Mesenchymal stem cell of Wharton's jelly (primary cell): ENCODE measurements around the gene GPR85.

DNA sequence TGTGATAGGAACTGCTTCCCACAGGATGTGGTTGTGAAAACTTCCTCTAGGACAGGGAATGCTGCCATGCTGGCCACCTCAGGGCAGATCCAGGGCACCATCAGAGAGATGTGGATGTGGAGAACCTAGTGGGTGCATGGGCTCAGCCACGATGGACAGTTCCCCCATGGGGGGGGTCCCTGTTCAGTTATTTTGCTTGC, 36.3 kb downstream of the LAMB4 start:
- CAGE, long polyA plus RNA, result no peak

DNA sequence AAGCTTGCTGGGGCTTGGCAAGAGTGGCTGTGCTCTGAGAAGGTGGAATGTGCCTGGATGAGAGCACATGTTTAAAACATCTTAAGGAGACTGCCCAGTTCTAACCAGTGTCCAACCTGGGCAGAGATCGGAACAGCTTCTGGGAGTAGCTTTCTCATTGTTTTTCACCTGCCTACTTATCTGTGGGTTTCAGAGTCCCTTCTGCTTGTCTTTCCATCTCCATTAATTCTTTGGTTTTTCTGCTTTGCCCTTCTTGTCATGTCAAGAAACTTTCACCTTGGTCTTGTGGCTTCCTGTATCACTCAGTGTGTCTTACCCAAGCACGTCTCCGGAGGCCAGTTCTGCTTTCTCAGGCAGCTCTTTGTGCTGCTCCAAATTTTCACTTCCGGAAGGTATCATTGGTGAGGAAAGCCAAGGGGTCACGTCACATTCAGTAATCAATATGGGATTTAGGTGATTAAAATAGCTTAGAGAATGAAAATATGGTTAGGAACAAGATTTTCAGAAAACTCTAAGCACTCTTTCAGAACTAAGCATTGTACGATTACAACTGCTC, 5.4 kb upstream of the LAMB4 start:
- CAGE, long polyA plus RNA, result no peak

GRCh38 chr7:108480291-108480768, 24.1 kb upstream of the NRCAM start:
- CAGE, long polyA plus RNA, result no peak

- CAGE, long polyA plus RNA, result no peak
Observed at GRCh38 chr7:110900438-110901024, 190.4 kb upstream of the LRRN3 start.

GRCh38 chr7:111226160-111226560, 135.2 kb downstream of the LRRN3 start:
- CAGE, long polyA plus RNA, result no peak

GRCh38 chr7:111231364-111231995, 140.6 kb downstream of the LRRN3 start:
- CAGE, long polyA plus RNA, result no peak

DNA sequence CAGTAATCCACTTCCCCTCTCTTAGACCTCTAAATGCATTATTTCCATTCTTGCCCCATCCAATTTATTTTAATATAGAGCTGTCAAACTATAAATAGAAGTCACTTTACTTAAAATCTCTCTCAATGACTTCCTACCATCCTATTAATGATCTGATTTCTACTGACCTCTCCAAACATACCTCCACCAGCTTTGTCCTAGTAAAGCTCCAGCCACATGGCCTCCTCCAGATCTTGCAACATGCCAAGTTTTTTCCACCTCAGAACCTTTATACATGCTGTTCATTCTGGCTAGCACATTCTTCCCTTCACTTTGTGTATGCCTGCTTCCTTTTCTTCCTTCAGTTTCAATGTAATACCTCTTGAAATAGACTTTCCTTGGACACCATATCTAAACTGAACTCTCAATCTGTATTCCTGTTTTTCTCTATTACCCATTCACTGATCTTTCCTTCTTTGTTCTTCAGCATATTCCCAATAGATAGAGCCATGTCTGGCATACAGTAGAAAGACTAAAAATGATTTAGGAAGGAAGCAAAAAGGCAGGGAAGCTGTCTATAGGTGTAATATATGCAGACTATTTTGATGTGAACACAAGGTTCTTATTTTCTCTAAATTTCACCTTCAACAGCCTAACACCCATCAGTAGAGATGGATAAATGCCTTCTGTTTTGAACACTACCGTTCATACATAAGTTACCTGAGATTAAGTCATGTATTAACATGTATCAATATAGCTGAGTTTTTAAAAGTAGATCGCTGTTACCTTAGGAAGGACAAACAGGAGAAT, 218.1 kb downstream of the IMMP2L start:
- CAGE, long polyA plus RNA, result no peak

- CAGE, long polyA plus RNA, result no peak
Observed at GRCh38 chr7:111392422-111393104, 169.7 kb downstream of the IMMP2L start.

DNA sequence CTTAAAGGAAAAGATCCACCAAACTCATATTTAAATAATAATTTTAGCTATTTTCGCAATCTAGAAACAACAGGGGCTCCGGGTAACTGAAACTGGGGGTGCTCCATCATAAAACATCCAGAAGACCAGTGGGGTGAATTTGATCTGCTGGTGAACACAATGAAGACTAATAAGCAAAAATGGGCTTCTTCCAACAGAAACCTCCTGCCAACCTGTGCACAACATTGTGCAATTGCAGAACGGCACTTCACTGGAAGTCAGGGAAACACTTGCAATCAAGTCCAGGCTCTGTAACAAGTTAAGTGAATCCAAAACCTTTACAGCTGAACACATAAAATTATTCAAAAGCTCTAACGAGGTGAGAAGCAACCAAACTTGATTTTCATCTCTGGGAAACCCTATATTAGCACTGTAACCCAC, 22.1 kb downstream of the IMMP2L start:
- CAGE, long polyA plus RNA, result no peak

DNA sequence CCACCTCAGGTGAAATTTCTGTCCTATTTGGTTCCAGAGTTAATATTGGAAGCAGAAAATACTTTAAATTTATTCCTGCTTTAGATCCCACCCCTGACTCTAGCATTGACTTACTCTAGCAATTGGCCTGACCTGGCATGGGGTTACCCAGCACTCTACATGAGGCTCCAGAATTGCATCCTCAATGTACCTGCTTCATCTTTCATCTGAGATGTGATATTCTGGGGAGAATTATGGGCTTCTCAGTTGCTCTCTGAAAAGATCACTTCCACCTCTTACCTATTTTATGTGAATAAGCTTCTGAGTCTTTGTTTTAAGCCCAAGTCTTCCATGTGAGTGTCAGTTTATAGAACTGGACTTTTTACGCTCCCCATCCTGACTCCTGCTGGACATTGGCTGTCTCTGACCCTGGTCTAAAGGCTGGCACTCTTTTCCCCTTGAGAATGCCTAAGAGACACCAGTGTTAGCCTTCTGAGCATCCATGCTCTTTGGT, 148.4 kb upstream of the IMMP2L start:
- CAGE, long polyA plus RNA, result no peak

DNA sequence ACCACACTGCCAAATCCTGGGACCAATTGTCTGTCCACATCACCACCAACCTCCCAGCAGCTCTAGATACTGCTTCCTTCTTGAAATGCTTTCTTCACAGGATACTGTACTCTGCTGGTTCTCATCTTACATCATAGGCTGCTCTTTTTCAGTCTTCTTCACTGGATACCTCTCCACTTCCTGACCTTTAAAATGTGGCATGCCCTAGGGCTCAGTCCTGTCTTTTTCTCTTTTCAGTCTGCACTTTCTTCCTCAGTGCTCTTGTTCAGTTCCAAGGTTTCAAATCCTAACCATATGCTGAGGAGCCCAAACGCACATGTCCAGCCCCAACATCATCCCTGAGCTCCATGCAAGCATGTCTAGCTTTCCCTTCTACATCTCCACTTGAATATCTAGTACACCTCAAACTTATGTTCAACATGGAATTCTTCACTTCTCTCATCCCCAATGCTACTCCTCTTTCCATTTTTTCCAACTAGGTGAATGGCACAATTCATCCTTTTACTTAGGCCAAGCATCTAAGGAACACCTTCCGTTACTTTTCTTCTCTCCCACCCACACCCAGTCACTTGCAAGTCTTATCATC, 255.8 kb upstream of the IMMP2L start:
- CAGE, long polyA plus RNA, result no peak

- CAGE, long polyA plus RNA, result no peak
Observed at GRCh38 chr7:111873639-111873966, 311.3 kb upstream of the IMMP2L start.

DNA sequence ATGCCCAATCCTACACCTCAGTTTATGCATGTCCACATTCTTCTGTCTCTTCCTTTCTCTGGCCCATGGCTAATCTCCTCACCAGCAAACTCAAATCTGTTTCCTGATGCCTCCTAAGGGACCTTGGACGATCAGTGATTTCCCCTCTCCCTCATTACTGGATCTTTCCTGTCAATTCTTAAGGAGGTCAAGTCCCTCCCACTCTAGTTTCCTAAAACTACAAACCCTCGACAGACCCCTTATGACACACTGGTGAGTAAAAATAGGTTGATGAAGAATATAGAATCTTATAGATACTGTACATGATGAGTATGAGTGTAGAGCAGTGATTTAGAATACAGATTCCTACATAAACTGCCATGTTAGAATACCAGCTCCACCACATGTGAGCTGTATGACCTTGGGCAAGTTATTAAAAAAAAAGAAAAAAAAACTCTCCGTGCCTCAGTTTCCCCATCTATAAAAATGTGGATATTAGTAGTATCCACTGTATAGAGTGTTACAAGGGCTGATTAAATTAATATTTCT, 236.2 kb downstream of the DOCK4 start:
- CAGE, long polyA plus RNA, result no peak

DNA sequence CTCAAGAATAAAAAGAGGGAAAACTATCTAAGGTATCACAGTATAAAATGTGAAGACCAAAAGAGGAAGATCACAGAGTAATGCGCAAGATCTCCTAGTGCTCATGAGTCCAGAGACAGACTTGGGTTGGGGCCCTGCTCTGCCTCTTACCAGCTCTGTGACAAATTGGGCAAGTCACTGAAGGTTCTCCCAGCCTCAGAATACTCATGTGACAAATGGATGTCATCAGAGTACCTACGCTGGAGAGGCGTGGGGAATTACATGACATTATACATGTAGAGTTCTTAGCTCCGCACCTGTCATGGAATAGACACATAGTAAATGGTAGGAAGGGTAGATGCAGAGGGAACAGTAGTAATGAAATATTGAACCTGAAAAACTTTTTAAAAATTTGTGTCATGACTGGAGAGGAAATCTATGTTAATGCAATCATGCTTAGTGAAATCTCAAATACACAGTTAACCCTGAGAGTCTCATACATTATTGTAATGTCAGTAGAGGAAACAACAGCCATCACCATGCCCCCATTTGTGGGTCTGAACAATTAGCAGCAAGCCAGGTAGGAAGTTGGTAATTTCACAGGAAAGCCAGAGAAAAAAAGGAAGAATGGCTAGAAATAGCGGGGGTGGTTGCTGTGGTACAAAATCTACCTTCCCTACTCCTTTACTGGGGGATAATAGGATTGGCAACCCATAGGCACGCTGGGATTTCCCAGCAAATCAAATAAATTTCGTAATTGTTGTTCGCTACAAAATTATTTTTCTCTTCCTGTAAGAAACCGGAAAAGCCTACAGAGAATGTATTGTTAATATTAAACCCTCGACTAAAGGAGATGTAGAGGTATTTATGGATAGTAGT, 124.2 kb downstream of the DOCK4 start:
- CAGE, long polyA plus RNA, result no peak

DNA sequence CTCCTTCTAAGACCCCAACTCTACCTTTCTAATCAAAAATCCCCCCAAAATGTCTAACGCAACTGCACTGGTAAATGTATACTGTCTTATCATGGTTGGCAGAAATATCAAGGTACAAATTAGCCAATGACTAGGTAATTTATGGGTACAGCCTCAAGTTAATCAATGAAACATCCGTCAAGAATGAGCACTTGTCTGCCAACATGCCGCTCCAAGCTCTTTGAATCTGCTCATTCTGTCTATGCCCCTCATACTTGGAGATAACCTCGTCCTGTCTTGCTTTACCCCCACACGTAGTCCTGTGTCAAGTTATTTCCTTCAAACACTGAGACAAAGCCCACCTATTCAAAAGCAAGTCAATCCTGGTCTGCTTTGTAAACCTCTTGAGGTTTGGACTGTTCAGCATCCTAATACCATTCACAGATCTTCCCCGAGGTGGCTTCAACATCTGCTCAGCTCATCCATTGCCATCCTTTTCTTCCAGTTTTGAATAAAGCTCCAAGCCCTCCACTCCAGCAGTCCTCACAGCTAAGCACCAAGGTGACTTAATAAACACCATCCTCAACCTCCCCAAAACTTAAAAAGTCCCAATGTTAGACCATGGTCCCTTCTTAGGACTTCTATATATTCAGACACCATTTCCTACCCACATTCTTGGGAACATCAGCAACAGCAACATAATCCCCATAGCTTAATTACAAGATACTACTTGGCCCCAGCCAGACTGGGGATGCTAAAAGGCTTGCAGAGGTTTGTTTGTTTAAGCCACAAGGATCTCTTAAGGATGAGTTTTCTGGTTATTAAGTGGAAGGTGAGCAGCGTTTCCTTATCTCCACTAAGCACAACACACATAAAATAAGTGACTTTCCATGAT, 55.8 kb downstream of the DOCK4 start:
- CAGE, long polyA plus RNA, result no peak

DNA sequence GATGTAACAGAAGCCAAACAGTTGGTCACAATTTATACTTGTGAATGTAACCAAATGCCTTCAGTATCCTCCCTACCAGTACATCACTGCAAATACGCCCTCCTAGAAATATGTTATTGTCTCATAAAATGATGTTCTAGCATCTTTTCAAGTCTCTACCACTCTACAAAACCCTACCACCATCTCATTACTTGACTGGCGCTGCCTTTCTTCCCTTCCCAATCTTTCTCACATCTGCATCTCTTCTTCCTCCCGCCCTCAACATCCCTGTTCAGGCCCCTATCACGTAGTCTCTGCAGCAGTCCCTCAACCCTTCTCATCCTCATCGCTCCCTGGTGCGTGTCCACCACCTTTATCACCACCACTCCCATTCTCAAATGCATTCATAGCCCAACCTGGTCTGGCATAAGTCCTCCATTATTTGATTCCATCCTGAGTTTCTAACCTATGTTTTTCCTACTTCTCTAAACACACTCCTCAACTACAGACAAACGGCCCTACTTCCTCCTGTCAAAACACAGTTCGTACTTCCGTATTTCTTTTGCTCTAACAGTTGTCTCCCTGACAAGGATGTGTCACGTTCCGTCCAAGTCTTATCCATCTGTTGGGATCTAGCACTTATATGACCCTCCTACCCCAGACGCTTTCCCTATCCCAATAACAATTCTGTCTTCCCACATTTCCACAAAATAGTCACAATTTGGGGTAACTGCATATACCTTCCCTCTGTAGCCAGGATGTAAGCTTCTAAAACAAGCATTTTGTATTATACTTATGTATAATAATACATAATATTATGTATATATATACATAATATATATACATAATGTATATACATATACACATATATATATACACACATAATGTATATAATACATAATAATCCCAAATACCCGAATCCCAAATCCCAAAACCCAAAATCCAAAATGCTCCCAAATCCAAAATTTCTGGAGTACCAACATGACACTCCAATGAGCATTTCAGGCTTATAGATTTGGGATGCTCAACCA, 46.9 kb downstream of the DOCK4 start:
- CAGE, long polyA plus RNA, result no peak

- CAGE, long polyA plus RNA, result no peak
Observed at GRCh38 chr7:112185784-112186328, 20.3 kb downstream of the DOCK4 start.

DNA sequence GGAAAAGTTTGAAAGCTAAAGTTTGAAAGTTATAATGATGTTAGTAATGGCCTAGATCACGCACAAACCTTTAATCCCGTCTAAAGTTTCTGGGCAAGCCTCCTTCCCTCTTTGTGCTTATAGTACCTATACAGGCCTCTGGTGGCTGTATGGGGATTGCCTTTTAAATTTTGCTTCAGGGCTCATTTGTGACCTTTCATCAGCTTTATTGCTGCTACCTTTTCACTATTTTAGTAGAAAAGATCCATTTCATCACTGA, 2.2 kb downstream of the IFRD1 start:
- CAGE, long polyA plus RNA, result no peak

DNA sequence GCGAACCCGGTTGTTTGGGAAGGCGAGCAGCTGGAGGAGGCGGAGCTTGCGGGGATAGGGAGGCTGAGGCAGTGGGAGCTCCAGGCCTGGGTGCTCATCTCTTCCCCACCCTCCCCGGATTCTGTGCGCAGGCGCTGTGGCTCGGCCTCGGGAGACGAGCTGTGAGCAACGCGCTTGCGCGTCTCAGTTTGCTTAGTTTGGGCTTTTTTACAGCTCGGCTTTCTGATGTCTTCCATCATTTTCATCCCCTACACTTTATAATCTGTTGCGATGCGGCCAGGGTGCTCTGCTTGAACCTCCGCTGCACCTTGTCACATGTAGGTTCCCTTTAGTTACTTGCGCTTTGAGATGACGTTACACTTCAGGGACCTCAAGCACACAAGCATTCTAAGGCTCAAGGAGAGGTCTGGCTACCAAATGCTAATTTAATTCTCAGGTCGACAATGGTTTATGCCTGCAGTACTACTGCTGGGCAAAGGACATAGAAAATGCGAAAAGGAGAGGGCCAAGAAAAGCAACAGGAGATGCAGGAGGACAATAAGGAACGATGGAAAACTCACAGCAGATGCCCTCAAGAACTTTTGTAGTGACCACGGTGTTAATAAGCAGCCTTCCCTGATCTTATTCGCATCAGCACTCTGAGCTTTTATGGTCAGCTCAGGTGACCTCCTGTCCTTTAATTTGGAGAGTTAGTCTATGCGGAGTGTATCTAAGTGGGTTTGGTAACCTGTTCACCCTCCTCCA, 479 bp upstream of the BMT2 start:
- CAGE, long polyA plus RNA, result no peak

GRCh38 chr7:113085790-113087030, at the start of gene GPR85:
GPR85 (minus strand) TSS chr7:113086827.
- CAGE, long polyA plus RNA, result no peak